ENCODE results near the gene NCAM2.

- PRO-cap = no peak
Observed at GRCh38 chr21:16407205-16407732, 677.5 kb downstream of the USP25 start.

- PRO-cap = no peak
Observed at GRCh38 chr21:16538956-16539203, 809.1 kb downstream of the USP25 start.

GRCh38 chr21:16551737-16552241 lies 822.0 kb downstream of the USP25 start:
- PRO-cap = no peak

GRCh38 chr21:16589996-16590487 lies 860.3 kb downstream of the USP25 start:
- PRO-cap = no peak

DNA sequence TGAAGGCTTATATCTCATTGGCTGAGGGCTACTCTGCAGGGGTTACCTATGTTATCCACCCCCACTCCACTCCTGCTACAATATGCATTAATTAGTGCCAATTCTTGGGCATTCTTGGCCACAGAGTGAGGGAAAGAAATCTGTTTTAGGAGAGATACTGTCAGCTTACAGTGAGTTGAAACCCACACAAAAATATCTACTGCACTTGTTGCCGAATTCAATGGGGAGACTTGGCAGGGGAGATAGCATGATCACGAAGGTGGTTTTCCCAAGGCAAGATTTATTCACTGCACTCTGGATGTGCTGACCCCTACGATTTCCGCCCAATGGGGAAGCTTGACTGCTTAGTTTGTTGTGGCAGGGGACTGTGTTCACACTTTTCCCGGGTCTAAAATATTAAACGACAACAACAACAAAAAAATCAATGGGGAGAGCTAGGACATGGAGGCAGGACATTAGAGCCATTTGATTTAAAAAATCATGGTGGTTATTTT lies 794.0 kb upstream of the CXADR start:
- PRO-cap = no peak

DNA sequence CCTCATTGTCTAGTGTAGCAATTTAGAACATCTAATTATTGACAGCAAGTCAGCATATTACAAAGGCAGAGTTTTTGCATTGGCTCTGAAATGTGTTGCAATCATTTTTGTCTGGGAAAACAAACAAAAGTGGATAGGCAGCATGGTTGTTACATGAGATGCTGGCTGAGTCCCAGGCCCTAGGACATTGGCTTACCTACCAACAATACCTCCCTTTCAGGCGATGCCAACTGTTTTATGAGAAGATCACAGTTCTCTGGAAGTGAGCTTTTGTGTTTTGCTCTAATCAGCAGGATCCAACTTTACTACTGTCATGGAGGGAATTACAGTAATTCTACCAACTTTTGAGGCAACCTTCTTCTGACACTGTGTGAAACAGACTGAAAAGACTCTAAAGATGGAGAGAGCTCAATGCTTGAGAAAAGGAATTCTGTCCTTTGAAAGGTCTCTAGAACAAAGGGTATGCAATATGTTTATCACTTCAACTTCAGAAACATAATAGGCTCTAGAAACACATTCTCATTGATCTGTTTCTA lies 71.4 kb upstream of the CXADR start:
- PRO-cap = no peak

DNA sequence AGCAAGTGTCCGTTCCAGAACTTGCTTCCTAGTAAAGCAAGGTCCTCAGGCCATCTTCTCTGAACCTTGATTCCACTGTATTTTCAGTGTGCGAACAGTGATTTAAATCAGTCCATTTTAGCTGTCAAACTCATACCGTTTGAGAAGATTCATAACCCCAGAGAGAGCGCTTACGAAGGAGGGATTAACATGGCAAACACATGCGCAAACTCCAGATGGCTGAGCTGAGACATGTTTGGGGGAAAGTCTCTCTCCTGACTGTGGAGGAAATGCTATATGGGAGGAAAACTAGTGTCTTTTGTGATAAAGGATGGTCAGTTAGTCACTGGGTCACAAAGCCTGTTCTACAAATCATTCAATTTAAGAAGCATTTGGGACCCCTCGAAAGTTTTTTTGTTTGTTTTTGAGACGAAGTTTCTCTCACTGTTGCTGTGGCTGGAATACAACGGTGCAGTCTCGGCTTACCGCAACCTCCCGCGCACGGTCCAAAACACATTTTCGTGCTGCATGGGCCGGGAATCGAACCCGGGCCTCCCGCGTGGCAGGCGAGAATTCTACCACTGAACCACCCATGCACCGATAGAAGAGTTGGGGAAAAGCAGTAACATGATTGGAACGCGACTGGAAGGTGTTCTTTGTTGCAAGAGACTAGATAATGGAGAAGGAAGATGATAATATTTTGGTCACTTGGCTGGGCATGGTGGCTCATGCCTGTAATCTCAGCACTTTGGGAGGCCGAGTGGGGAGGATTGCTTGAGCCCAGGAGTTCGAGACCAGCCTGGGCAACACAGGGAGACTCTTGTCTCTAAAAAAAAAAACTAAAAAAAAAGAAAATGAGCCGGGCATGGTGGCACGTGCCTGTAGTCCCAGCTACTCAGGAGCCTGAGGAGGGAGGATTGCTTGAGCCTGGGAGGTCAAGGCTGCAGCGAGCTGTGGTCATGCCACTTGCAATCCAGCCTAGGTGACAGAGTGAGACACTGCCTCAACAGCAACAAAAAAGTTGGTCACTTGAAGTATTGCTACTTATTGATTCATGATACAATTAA lies 58.2 kb upstream of the CXADR start:
- PRO-cap = no peak

GRCh38 chr21:17460952-17461443 lies 51.8 kb upstream of the CXADR start:
- PRO-cap = no peak

- PRO-cap = no peak
Observed at GRCh38 chr21:17476028-17476549, 36.8 kb upstream of the CXADR start.

DNA sequence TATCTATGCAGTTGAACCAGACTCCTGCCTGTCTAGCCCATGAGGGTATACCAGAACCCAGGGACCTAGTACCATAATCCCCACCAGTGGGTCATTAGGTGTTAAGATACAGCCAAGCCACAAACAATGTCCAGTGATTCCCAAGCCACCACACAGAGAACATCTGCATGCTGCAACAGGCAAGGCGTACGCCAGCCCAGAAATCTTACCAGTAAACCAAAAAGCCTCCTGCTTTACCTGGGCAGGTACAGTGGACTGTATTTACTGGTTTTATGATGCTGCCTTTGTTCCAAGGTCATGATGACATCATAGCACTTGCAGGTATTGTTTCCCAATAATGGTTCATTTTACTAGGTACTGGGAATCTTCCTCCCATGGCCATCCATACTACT lies 20.1 kb upstream of the CXADR start:
- PRO-cap = no peak

DNA sequence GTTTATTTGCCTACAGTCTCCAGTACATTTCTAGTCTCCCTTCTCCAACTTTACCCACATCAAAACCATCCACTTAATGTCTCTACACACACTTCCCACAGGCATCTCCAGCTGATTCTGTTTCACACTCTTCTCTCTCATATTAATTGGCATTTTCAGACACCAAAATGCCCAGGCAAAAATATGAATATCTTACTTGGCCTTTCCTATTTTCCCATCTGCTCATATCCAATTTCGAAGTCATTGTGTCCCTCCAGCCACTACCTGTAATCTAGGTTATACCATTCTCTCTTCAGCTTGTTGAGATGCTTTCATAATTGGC lies 9.9 kb downstream of the CXADR start:
- PRO-cap = no peak

DNA sequence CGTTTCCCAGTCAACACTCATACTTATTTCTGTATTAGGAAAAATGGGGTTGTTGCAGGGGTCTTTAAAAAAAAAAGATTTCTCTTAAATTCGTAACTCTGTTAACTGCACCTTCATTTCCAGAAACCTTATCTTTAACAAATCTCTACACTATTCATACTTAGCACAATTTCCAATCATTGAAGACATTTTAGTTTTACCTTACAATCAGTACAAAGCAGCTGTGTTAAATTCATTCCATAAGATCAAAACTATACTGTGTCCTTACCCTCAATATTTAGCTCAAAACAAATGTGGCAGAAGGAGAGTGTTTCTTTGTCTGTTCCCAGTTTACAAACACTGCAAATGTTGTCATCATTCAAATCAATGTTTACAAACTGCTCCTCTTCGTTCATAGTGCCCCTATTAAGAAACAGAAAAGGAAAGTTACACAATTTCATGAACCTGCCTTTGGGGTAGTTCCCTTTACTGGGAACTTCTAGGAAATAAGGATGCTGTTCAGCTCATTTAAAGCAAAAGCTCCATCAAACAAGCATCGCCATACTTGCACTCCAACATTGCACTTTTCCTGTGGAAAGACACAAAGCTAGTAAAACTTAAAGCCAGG lies 1.1 kb downstream of the C21orf91 start:
- PRO-cap = no peak

DNA sequence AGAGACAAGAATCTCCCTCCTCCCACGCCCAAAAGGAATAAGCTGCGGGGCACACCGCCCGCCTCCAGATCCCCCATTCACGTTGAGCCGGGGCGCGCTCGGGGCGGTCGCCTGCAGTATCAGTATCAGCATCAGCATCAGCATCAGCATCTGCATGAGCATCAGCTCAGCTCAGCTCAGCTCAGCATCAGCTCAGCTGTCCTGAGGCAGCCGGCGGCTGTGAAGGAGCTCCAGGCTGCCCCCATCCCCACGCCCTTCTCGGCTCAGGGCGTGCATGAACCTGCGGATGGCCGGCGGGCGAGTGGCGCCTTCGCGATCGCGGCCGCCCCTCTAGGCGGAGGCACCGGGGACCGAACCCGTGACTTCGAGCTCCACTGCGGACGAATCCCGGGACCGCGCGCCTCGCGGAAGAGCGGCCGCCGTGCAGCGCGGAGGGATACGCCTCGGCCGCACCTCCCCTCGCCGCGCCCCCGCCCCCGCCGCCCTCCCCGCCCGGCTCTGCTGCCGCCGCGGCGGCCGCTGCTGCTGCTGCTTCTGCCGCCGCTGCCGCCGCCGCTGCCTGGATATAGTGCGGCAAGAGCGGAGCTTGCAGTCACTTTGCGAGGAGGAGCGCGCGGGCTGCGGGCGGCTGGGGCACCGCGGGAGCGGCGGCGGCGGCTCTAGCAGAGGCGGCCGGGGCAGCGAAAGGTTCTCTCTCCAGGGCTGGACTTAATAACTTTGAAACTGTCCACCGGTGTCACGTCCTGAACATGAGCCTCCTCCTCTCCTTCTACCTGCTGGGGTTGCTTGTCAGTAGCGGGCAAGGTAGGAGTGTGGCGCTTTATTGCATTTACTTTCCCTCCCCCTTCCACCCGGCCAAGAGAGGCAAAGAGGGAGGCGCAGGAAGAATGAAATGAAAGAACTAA lies at the start of gene NCAM2:
NCAM2 (plus strand) TSS at position 595 of the 905 bp plus-strand sequence.
- PRO-cap = bidirectional peak, plus-strand start at position 595 of the sequence, minus-strand start at position 411 of the sequence

- PRO-cap = no peak
Observed at GRCh38 chr21:21199190-21199909, 201.1 kb downstream of the NCAM2 start.

- PRO-cap = no peak
Observed at GRCh38 chr21:23887396-23888087, 1719.7 kb downstream of the MRPL39 start.

DNA sequence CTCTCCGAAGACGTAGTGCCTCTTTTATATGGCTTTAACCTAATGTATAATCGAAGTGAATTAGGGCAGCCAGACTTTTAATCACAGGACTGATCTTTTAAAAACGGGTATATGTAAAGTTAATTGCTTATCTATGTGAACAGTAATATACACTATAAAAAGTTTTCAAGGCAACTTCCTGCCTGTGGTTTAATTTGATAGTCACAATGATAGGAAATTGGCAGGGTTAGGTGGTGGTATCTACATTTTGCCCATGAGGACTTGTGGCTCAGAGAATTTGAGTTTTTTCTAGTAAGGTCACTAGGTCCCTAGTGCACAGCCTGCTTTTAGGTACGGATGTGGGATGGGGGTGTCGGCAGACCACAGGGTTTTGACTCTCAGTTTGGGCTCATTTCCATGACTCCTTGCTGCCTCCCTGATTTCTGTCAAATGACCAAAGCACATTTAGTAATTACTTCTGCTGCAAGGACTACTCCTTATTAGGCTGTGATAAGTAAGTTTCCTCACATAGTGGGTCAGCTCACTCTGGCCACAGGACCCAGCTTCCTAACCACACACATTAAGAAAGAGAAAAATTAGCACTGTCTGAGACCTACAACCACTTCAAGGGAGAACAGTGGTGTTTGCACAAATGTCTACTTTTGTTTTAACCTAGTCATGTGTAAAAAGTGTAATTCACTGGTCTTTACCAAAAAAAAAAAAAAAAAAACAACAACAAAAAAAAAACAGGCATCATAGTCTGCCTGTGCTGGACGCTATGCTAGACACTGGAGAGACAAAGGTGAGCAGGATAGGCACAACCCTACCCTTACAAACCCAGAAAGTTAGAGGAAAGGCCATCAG lies 43.8 kb downstream of the MRPL39 start:
- PRO-cap = no peak

- PRO-cap = no peak
Observed at GRCh38 chr21:25731876-25732430, 2.8 kb downstream of the ATP5PF start.

GRCh38 chr21:25830466-25830969 lies 95.7 kb downstream of the GABPA start:
- PRO-cap = no peak

DNA sequence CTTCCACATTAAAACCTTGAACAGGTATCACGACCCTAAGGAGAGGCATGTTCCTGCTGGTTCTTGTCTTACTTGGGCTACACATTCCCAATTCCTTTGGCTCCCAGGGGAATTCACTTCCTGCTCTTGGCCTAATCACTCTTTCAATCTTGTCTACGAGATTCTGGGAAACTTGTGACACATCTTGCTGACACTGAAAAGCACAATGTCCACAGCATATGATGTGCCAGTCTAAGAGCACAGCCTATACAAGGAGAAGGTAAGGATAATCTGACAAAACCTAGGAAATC lies 163.9 kb downstream of the GABPA start:
- PRO-cap = no peak

- PRO-cap = no peak
Observed at GRCh38 chr21:25903477-25904054, 168.8 kb downstream of the GABPA start.